ENCODE data around the genes CGN, RIIAD1, C2CD4D, LCE3B, LCE1F, SPRR2D, S100A12 and S100A3.

- RRBS, result no CpG with 5 or more reads among the region's 6 CpGs
Observed at GRCh38 chr1:151370107-151370601, 2.4 kb downstream of the SELENBP1 start.

GRCh38 chr1:151400392-151401021 lies 1.1 kb downstream of the PSMB4 start:
- RRBS, result no CpG with 5 or more reads among the region's 8 CpGs

DNA sequence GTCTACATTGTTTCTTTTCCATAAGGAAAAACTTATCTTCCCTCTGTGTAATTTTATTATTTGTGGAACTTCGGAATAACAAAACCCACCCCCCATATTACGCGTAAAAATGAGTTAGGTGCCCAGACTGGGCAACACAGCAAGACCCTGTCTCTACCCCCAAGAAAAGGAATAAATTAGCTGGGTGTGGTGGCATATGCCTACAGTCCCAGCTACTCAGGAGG lies 20.4 kb downstream of the PSMB4 start:
- RRBS, result no CpG with 5 or more reads among the region's 3 CpGs

GRCh38 chr1:151511355-151512234 lies at the start of gene CGN:
Gene CGN (plus strand): TSS chr1:151511387.
- RRBS, result 4% methylated on average over 7 of the region's 48 CpGs

GRCh38 chr1:151537003-151537607 lies 3.0 kb upstream of the TUFT1 start:
- RRBS, result no CpG with 5 or more reads among the region's 10 CpGs

DNA sequence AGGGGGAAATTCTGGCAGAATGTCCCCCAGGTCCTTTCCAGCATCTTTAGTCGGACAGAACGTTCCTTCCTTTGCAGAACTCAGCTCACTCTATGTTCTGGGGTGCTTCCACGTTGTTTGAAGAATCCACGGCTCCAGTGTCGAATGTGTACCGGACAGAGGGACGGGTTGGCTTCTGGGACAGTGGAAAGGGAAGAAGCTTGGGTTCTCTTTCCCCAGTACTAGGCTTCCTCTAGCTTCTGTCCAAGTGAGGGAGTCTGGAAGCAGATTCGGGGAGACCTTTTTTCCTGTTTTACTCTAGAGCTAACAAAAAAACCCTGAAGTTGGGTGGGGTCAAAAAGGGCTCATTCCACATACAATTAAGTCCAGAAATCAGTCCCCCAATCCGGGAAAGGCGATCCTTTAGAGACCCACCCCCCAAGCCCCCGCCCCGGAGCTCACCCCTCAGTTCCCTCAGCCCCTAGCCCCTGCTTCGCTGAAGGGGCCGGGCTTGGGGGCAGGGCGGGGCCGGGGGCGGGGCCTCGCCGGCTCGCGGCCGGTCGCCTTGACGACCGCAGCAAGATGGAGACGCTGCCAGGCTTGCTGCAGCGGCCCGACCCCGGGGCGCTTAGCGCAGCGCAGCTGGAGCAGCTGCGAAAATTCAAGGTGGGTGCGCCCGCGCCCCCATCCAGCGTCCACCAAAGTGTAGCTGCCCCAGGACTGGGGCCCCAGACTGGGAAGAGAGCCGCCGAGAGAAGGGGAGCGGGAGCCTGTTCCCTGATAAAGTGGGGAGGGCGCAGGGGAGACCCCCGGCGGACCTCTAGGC lies at the start of gene RIIAD1:
Gene RIIAD1, plus strand, starts transcription at position 547 of the 805 bp plus-strand sequence.
- RRBS, result 3% methylated on average over 13 of the region's 43 CpGs

- RRBS, result no CpG with 5 or more reads among the region's 4 CpGs
Observed at GRCh38 chr1:151759650-151760305, 3.5 kb downstream of the MRPL9 start.

DNA sequence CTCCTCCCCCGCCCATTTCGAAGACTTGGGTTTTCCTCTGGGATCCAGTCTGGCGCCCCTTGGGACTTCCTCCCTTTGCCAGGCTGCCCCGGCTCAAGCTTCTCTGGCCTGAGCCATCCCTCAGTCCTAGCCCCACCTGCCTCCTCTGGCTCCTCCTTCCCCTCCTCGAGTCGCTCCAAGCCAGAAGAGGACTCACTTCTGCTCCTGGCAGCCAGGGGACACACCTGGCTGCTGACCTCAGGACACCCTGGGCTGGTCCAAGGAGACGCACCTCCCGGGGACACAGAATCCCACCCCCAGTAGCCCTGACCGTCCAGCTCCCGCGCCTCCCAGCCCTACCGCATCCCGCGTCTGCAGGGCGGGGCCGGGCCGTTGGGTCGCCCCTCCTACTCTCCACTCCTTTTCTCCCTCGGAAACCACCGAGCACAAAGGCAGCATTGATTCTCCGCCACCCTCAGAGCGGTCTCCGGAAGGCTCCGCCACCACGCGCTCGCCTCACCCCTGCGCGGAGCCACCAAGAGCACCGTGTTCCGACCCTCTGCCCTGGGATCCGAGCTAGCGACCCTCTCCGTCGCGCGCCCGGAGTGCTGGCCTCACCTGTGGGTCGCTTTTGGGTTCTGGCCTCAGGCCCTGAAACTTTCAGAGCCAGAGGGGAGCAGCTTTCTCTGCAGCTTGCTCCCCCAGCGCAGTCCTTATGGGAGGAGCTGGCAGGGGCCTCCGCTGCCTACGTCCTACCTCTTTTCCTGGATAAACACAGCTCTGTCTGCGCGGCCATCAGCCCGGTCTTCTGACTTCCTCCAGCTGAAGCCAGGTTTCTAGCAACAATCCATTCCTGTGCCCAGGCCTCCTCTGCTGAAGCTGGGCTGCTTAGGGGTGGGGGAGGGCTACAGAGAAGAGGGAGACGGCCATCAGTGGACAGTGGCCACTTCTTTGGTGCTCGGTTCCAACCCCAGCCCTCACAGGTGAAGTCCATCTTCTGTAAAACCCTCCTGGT lies at the start of gene C2CD4D:
Gene C2CD4D, minus strand, starts transcription at position 353 of the 994 bp plus-strand sequence.
- RRBS, result 6% methylated on average over 22 of the region's 47 CpGs

DNA sequence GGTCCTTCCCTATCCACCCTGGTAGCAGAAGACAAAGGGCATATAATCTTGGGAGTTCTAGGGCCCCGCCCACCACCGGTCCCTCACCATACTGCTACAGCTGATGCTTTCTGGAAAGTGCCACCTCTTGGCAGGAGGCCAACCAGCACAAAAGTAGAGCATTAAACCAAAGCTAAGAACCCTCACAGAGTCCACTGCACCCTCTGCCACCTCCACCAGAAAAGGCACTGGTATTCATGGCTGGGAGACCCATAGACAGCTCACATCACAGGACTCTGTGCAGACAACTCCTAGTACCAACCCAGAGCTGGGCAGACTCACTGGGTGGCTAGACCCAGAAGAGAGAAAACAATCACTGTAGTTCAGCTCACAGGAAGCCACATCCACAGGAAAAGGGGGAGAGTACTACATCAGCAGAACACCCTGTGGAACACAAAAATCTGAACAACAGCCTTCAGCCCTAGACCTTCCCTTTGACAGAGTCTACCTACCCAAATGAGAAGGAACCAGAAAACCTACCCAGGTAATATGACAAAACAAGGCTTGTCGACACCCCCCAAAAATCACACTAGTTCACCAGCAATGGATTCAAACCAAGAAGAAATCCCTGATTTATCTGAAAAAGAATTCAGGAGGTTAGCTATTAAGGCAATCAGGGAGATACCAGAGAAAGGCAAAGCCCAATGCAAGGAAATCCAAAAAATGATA lies 10.7 kb downstream of the THEM4 start:
- RRBS, result no CpG with 5 or more reads among the region's 3 CpGs

DNA sequence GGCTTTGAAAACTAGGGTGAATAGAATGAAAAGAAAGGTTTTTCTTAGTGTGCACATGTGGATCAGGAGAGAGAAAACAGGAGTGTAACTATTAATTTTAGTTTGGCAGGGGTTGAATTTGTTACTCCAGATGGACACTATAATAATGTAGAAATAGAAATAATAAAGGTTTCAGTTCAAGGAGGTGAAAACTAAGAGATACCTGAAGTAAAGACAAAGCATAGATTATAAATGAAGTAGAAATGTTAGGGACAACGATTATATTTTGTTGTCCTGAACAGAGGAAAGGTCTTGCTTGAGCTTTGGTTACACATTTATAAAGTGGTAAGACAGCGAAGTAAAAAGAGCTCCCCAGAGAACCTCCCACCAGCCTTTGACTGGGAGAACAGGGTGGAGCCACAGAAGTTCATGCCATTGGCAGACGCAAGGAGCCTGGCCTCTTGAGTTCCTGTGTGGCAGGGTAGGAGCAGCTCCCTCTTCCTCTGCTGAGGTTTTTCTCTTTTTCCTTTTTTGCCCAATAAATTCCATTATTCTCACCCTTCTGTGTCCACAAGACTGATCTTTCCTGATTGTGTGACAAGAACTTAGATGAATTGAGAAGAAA lies 4.4 kb downstream of the THEM4 start:
- RRBS, result no CpG with 5 or more reads among the region's 3 CpGs

- RRBS, result no CpG with 5 or more reads among the region's 9 CpGs
Observed at GRCh38 chr1:151976532-151977253, 17.0 kb downstream of the S100A10 start.

DNA sequence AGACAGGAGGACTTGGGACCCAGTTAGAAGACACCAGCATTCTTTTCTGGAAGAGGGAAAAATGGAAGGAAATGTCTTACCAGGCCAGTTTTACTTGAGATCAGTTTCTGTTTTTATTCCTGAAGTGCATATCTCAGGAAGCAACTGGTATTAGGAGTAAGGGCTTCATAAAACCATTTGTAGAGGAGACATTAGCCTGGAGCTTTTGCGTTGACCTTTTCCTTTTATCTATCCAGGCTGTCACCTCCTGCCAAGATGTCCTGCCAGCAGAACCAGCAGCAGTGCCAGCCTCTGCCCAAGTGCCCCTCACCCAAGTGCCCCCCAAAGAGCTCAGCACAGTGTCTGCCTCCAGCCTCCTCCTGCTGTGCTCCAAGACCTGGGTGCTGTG lies at the start of gene LCE3B:
Gene LCE3B, plus strand, starts transcription at position 256 of the 388 bp plus-strand sequence.
- RRBS, result no CpG with 5 or more reads among the region's 1 CpG

GRCh38 chr1:152774879-152775373 lies at the start of gene LCE1F:
Gene LCE1F (plus strand): TSS chr1:152775140.
- RRBS, result no CpG with 5 or more reads among the region's 6 CpGs

DNA sequence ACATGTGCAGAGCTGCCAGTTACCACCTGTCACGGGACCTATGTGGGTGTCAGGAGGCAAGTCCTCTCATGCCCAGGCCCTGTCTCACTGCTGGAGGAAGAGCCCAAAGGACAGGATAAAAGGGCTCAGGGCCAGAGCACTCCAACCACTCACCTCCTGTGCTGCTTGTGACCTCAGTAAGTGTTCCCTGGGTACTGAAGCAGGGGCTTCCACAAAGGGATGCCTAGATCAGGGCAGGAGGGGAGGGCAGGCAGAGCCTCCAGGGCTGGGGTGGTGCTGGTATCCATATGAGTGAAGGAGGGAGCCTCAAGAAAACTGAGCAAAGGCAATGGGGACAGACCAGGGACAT lies 590 bp upstream of the LCE1B start:
- RRBS, result no CpG with 5 or more reads among the region's 1 CpG

DNA sequence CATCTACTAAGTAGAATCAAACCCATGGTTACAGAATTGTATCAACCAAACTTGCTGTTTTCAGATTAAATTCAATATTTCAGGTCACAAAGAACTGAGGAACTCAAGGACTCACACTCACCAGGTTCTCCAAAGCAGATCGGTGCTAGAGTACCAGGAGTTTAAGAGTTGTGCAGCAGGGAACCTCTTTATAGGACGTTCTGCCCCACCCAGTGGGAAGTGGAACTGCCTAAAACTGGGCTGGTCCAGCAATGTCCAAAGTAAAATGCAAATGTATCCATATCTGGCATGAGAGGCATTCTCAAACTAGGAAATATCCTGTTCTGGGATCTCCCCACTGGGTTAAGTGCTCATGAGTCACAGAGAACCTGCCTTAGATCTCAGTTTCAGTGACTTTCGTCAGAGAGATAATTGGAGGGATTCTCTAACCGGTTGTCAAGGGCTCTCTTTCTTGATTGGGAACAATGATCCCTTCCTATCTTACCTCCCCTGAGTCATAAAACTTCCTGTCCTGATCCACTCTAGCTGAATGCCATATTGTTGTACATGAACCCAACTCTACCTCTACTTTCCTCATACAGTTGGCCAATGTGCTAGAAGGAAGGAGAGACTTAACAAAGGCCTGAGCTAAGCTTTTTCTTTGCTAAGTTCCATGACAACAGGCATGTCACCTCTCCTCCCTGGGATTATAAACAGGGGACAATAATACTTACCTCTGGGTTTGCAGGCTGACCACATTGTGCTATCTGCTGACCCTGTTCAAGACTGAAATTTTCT lies at the start of gene SPRR2D:
Gene SPRR2D, minus strand, starts transcription at position 164 of the 777 bp plus-strand sequence.
- RRBS, result no CpG with 5 or more reads among the region's 4 CpGs

DNA sequence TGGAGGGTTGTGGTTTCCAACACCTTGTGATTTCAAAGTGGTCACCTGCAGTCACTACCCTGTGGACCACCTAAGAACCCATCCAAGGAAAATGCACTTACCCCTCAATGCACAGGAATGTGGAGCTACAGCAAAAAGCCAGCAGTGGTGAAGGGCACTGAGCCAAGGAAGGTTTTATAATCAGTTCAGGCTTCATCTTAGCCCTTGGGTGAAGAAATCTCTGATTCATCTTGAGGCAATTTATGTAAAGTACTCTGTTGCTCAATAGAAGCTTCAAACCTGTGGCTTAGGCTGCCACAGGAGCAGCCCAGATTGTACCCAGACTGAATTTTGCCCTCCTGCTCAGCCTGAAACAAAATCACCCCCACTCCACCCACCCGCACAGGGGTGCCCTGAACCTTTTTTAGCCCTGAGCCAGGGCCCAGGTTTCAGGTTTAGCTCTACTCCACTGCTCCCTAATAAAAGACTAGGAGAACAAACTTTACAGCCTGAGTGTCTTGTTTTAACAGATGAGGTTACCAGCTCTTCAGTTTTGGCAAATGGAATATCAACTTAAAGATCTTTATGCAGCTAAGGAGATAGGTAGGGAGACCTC lies at the start of gene S100A12:
Gene S100A12, minus strand, starts transcription at position 171 of the 595 bp plus-strand sequence.
- RRBS, result no CpG with 5 or more reads among the region's 1 CpG

- RRBS, result no CpG with 5 or more reads among the region's 5 CpGs
Observed at GRCh38 chr1:153536712-153537165, 948 bp upstream of the S100A6 start.

DNA sequence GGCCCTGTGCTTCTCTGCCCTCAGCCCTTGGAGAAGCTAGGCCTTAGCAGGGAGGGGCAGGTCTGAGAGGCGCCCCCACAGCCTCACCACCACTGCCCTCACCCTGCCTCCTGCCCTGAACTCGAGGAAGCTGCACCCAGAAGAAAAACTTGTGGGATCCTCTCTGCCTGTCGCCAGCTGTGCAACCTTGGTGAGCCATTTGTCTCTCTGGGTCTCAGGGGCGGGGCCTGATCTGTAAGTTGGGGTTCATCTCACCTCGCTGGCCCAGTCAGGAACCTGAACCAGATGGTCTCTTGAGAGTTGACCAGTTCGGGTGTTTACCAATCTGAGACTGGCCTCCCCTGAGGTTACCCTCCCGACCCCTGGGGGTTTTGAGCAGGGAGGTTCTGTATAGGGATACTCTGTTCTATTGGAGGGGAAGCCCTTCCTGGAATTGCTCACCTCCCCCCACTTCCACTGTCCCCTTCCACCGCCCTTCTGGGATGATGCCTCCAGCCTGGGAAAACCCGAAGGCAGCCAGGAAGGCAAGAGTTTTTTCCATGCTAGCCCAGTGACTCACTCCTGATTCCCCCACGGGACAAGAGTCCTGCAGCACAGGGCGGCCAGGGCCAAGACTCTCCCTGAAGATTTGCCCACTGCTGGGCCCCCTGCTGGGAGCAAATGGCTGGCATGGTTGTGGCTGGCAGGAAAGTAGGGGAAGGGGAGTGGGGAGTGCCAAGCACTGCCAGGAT lies at the start of gene S100A3:
Gene S100A3, minus strand, starts transcription at position 333 of the 731 bp plus-strand sequence.
- RRBS, result no CpG with 5 or more reads among the region's 11 CpGs